Gallbladder (tissue), 1 donor: ENCODE measurements around a stretch of chr5.

DNA sequence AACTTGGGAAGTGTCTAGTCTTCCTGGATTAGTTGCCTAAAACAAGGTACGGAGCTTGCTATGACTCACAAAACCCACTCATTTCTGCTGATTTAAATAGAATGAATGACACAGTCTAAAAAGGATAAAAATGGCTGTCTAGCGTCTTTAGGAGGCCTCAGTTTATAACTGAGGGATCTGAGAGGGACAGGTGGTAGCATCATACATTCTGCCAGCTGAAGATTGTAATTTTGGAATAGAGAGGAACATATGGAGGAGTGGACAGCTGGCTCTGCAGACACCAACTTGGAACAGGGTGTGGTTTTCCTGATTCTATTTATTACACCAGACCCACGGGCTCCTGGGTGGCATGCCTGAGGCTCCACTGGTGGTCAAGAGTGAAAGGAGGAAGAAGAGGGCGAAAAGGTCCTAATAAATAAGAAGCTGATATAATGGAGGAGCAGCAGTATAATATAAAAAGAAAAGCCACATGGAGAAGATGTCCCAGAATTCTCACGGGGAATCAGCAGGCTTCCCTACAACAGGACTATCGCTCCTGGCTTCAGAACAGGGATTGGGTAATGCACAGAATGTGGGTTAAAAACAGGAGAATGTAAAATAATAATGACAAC lies 62.8 kb downstream of the ABLIM3 start:
- PRO-cap = no peak

GRCh38 chr5:149280610-149281247 lies 9.1 kb downstream of the AFAP1L1 start:
- PRO-cap = no peak

DNA sequence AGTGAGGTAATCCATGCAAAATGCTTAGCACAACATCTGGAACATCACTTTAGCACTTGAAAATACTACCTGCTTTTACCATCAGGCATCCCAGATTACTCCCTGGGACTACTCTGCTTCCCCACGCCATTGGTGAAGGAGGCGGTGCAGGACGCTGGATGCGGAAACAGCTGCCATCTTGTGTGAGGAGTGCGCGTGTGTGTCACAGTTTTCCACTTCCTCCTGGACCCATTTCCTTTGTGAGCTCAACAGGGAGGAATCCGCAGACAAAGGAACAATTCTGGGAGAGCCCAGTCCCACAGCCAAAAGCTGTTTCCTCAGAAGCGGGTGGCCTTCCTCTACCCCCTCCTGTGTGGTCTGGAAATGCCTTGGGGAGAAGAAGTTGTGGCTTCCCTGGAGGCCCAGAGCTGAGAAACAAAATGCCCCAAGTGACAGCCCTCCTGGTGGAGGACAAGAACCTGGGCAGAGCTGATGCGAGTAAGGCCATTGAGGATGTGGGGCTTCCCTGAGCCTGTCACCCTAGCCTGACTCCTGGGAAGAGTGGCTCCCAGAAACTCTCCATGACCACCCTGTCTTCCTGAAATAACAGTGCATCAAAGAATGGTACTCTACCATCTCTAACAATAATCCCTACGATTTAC lies 16.9 kb downstream of the AFAP1L1 start:
- PRO-cap = no peak

DNA sequence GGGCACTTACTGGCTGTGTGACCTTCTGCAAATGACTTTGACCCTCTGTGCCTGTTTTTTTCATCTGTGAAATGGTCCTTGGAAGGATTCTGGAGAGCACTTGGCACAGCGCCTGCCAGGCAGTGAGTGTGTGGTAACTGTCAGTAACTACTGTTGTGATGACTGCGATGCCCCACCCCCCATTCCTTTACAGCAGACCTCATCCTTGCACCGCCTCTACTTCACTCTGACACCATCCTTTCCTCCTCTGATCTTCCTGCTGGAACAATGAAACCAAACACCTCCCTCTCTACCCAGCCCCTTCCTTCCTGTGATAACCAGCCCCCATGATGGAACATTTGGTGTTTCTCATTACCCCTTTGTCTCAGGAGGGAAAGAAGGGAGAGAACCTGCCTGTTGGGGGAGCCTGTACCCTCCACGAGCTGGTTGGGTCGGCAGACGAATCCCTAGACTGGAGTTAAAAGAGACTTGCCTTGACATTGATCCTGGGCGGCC lies 34.4 kb upstream of the GRPEL2 start:
- PRO-cap = no peak

DNA sequence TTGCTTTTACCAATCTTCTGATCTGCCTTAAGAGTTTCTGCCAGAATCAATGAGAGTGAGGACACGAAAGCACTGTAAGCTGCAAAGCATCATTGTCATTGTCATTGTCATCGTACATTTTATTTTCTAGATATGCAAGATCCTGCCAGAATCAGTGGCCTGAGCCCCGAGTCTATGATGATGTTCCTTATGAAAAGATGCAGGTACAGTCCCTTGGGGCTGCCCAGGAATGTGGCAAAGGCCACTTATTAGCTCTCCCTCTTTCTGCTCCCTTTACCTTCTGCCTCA lies 25.1 kb upstream of the GRPEL2 start:
- PRO-cap = no peak

GRCh38 chr5:149335394-149335919 lies 9.8 kb upstream of the GRPEL2 start:
- PRO-cap = no peak

DNA sequence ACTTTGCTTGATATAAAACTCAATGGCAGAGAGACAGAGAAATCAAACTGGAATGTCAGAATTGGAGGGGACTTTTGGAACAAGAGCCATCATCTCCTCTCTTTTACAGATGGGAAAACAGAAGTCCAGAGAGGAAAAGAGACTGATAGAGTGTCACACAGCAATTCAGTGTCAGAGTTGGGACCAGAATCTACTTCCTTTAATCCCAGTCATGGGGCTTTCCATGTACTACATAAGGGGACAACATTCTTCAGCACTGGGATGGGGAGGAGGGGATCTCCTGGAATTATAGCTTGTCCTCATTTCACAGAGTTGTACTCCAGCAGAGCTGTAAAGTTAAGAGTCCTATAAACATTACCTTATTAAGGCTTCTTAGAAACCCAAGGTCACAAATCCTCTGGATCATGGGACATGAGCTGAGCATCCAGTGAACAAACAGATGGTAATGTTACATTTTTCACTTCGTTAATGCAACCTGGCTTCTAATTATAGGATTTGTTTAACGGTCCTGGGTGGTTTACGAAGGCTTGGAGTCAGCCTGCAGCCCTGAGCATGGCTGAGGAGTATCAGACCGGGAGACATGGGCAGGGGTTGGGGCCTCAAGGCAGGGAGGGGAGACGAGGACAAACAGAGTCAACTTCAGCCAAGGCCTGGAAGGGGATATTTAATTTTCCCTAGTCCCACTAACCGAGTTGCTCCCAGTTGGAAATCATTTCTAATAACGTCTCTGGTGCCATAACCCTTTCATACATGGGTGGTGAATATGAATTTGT lies 10.5 kb upstream of the IL17B start:
- PRO-cap = no peak

DNA sequence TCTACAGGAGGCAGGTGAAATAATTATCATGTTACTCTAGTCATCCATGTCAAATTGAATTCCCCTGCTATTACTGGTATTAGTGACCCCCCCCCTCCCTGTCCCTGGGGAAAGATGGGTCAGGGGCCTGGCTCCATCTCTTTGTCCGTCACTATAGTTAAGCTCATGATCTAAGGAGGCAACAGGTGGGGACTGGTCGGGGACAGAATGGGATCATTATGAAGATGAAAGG lies 11.0 kb upstream of the IL17B start:
- PRO-cap = no peak

GRCh38 chr5:149407526-149408513 lies 28.7 kb upstream of the IL17B start:
- PRO-cap = unidirectional peak, plus-strand start at chr5:149407579

DNA sequence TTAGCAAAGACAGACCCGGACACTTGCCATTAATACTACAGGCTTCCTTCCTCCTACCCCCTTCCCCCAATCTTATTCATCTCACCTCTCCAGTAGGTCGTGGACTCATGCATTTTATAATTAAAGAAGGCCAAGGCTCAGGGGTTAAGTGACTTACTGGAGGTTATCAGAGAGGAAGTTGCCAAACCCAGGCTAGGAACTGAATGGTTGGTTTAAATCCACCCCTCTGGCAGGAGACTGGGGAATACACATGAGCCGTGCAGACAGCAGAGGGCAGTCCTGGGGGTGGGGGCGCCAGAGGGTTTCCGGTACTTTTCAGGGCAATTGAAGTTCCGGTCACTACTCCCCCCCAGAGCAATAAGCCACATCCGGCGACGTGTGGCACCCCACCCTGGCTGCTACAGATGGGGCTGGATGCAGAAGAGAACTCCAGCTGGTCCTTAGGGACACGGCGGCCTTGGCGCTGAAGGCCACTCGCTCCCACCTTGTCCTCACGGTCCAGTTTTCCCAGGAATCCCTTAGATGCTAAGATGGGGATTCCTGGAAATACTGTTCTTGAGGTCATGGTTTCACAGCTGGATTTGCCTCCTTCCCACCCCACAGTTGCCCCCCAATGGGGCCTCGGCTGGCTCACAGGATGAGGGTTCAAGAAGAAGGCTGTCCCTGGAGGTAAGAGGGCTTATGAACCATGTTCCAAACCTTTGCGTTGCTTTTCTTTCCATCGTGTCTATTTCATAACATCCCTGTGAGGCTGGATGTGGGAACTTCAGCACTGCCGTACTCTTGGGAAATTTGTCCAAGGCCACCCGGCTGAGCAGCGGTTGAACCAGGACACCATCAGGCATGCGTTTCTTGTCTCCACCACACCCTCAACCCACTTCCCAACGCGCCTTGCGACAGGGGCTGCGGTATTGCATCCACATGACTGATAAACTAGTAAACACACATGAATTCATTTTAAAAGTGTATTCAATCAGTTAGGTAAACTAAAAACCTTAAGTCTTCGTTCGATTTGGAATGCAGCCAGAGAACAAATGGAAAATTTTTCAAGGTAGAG lies 51.4 kb upstream of the IL17B start:
- PRO-cap = unidirectional peak, plus-strand start at position 497 of the sequence; unidirectional peak, plus-strand start at position 744 of the sequence

- PRO-cap = unidirectional peak, plus-strand start at chr5:149440054
Observed at GRCh38 chr5:149439788-149440370, 60.8 kb upstream of the IL17B start.

DNA sequence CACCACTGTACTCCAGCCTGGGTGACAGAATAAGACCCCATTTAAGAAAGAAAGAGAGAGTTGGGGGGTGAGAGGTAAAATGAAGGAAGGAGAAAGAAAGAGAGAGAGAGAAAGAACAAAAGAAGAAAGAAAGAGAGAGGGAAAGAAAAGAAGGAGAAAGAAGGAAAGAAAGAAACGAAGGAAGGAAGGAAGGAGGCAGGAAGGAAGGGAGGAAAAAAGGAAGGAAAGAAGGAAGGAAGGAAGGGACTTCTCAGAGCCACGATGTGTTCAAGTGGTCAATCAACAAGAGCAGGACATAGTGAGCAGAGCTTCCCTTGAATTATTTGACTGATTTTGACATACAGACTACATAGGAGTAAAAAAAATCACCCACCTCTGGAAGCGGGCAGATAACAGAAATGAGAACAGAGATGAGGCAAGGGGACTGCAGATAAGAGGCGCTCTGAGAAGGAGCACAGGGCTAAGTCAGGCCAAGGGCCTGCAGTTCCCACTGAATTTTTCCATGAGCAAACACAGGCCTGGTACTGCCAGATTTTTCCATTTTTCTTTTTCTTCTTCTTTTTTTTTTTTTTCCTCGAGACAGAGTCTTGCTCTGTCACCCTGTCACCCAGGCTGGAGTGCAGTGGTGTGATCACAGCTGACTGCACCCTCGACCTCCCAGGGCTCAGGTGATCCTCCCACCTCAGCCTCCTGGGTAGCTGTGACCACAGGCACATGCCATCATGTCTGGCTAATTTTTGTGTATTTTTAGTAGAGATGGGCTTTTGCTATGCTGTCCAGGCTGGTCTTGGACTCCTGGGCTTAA lies 77.7 kb upstream of the IL17B start:
- PRO-cap = no peak

GRCh38 chr5:149464566-149465410 lies 85.7 kb upstream of the IL17B start:
- PRO-cap = no peak

DNA sequence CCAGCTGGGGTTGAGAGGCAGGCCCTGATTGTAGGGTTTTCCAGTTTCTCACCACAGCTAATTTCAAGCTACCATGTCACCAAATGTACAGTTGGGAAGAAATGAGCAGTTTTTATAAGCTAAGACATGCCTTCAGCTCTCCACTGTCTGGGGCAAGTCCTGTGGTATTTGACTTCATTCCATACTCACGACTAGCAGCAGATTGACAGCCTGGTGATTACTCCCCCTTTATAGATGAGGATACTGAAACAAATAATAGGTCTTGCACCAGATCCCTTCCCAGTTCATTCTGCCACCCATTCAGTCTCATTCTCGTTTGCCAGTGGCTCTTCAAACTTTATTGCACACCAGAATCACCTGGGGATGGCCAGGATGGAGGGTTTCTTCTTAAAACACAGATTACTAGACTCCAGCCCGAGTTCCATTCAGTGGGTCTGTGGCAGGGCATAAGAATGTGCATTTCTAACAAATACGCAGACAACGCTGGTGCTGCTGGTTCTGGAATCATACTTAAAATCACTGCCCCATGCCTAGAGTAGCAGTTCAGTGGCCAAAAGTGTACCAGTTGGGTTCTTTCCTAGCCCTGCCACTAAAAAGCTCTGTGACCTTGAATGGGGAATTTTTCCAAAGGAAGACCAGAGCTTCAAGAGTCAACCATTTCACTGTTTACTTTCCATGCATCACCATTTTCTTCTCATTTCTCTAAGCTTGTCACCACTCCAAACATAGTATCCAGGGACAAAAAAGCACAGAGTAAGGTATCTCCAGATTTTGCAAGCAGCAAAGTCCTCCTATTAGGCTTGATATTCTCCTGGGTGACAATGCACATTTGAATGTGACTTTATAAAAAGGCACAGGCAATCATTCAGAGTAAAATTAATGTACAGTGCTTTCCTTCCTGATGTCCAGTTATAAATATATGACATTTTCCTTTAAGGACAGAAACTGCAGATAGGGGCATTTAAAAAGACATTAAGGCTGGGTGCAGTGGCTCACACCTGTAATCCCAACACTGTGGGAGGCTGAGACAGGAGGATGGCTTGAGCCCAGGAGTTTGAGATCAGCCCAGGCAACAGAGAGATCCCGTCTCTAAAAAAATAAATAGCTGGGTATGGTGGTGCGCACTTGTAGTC lies 64.1 kb downstream of the CSNK1A1 start:
- PRO-cap = no peak

DNA sequence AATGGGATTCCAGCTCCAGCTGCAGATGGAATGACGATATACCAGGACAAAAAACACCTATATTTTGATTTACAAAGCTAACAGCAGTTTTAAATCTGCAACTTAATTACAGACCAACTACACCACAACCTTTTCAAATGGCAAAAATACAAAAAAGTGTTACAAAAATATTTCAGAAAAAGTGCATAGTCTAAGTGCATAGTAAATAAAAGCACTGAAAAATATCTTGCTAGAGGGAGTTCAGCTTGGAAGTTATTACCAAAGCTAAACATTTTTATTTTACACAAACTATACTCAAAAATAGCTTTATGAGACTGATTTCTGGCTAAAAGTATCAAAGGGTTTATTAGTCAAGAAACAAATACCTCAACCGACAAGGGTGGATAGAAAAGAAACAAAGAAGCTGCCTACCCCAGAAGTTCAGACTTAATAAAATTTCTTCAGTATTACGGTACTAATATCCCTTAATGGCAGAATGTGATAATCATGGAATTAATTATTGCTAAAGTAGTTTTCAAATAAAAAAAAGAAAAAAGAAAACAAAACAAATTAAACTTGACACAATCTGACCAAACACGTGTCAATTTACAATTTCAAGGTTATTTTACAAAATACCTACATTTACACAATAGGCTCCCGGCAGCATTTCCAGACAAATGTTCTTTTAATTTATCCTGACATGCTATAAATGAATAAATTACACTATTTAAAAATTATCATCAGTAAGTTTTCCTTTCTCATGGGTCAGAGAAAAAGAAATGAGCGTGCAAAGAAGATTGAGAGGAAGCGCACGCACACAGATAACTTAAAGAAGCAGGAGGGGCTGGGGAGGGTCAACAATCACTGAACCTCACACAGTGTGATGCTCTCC lies 56.3 kb downstream of the CSNK1A1 start:
- PRO-cap = no peak

GRCh38 chr5:149617910-149618426 lies 36.7 kb downstream of the ARHGEF37 start:
- PRO-cap = no peak

- PRO-cap = no peak
Observed at GRCh38 chr5:149618523-149619455, 37.5 kb downstream of the ARHGEF37 start.

DNA sequence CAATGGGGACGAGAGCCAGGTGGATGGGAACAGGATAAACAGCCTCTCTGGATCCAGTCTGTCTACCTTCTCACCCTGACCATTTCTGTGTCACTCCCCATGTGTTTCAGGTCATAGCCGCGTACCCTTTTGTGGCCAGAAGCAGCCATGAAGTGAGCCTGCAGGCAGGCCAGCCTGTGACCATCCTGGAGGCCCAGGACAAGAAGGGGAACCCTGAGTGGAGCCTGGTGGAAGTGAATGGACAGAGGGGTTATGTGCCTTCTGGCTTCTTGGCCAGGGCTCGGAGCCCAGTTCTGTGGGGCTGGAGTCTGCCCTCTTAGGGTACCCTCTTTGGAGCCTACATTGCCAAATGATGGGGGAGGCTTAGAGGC lies 50.6 kb downstream of the ARHGEF37 start:
- PRO-cap = no peak

DNA sequence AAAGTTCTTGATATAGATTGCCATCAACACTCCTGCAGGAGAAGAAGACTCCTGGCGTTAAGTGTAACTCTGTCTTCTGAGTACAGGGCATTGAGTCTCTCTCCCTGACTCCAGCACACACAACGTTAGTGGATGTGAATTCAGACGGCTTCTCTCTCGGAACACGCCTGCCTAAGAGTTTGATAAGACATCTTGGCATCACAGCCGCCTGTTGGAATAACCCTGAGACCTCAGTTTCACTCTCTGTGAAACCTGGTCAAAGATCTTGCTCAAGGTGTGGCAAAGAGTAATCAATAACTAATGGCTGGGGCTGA lies 27.5 kb upstream of the PPARGC1B start:
- PRO-cap = no peak

GRCh38 chr5:149728588-149728934 lies 1.5 kb upstream of the PPARGC1B start:
- PRO-cap = no peak